Epithelial cell of alveolus of lung (primary cell): ENCODE measurements around a stretch of chr2.

DNA sequence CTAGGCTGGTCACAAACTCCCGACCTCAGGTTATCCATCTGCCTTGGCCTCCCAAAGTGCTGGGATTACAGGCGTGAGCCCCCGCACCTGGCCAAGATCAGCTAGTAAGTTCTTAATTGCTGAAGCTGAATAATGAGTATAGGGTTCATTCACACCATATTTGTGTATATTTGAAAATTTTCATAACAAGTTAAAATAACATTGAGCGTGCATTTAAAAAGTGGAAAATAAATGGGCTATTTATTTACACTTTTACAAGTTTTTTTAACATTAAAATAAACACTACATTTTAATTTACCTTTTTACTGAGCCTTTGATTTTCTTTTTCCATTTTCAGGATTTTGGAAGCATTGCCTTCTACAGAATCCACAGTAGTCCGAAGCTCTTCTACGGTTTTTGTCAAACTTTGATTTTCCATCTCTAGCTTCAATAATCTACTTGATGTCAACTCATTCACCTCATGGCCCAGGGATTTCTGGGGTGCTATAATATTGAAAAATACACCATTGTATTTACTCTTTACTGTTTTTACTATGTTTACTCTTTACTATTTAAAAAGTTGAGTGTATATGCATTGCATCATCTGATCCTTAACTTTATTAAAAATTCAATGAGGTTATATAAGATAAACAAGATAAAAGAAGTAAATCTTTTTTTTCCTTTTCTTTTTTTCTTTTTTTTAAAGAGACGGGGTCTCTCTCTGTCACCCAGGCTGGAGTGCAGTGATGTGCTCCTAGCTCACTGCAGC lies 70.3 kb upstream of the MTIF2 start:
- RAMPAGE, long total RNA: no peak
- RRBS: no CpG with 5 or more reads among the region's 7 CpGs

DNA sequence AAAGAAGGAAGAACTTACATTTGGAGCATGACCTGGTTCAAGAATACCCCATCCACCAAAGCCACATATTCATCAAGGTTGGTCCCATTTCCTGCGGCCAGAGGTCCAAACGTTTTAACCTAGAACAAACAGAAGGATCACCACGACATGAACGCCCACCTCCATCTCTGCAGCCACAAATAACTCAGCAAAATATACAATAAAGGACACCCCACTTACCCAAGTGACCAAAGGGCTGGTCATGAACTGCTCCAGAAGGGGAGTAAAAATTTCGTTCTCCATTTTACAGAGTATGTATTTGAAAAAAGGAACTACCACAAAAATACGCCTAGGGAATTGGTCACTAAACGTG lies 882 bp downstream of the CCDC88A start:
- RAMPAGE, long total RNA: no peak
- RRBS: no CpG with 5 or more reads among the region's 7 CpGs

DNA sequence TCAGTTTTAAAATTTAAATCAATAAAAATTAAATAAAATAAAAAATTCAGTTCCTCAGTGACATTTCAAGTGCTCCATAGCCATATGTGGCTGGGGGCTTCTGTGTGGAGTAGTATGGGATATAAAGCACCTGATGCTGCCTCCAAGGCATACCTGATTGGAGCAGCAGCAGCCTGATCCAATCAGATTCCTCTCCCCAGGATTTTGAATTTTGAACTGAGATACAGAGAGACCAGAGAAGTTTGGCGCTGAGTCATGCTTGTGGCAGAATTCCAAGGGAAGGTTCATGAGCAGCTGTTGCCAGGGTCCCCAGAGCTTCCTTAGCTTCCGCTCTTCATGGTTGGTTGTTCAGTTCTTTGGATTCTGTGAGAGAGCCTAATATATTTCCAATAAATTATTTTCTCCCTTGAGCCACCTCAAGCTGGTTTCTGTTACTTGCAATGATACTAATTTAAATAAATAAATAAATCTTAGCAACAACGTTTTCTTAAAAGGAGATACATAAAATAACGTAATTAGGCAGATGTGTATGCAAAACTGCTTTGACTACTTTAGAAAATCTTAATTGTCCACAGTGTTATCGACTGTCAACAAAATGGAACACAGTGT lies 28.9 kb upstream of the CFAP36 start:
- RAMPAGE, long total RNA: no peak
- RRBS: no CpG with 5 or more reads among the region's 5 CpGs

DNA sequence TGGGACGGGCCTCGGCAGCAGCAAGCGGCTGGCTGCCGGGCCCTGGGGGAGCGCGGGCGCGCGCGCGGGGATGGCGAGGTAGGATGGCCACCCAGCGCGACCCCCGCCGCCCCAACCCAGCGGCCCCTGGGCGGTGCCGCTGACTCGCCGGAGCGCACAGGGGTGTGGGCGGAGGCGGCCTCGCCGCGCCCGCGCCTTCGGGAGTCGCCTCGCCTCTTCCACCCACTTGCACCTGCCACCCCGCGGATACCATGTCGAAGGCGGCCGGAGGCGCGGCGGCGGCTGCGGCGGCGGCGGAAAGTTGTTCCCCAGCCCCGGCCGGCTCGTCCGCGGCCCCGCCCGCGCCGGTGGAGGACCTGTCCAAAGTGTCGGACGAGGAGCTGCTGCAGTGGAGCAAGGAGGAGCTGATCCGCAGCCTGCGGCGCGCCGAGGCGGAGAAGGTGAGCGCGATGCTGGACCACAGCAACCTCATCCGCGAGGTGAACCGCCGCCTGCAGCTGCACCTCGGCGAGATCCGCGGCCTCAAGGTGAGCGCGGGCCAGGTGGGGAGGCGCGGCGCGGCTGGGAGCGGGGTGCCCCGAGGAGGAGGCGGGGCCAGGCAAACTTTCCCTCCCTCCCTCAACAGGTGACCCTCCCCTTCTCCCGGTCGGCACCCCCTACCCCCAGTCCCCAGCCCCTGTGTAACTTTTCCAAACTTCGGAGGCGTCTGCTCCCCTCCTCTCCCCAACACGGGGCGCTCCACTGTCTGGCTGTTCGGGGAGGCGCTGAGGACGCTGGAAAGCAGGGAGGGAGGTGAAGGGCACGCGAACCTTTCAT lies 792 bp downstream of the CCDC85A start:
- RAMPAGE, long total RNA: no peak
- RRBS: 1% methylated on average over 14 of the region's 92 CpGs

DNA sequence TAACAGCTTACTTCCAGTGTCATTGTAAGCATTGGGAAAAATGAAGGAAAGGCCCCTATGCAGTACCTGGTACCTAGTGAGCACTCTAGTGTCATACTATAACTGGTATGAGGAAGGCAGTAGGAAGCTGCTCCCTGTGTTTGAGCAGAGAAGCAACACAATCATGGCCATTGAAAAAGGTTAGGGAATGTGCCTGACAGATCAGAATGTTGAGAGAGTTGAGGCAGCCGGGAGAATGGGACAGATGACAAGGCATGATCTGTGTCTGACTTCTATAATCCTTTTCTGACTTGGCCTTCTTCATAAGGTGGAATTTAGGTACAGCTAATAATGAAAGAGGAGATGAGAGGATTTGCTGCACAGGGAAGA lies 52.3 kb downstream of the CCDC85A start:
- RAMPAGE, long total RNA: no peak
- RRBS: no CpG with 5 or more reads among the region's 1 CpG

GRCh38 chr2:56448908-56449397 lies 265.2 kb downstream of the CCDC85A start:
- RAMPAGE, long total RNA: no peak
- RRBS: no CpG with 5 or more reads among the region's 8 CpGs

DNA sequence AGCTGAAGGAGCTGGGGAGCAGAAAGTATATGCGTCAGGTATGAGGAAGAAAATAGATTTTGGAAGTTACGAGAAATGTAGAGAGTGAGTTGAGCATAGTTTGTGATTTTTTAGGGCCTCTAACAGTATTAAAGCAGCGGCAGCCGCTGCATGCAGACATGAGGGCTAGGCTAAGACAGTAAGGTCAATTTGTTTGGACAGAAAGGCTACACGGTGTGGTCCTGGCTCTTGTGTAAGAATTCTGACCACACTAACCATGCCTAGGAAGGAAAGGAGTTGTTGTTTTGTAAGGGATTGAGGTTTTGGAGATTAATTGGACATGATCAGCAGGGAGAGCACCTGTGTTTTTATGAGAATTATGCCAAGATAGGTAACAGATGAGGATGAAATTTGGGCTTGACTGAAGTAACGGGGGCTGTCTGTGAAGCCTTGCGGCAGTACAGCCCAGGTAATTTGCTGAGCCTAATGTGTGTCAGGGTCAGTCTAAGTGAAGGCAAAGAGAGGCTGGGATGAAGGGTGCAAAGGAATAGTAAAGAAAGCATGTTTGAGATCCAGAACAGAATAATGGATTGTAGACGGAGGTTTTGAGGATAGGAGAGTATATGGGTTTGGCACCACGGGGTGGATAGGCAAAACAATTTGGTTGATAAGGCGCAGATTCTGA lies 68.9 kb downstream of the VRK2 start:
- RAMPAGE, long total RNA: no peak
- RRBS: no CpG with 5 or more reads among the region's 10 CpGs

DNA sequence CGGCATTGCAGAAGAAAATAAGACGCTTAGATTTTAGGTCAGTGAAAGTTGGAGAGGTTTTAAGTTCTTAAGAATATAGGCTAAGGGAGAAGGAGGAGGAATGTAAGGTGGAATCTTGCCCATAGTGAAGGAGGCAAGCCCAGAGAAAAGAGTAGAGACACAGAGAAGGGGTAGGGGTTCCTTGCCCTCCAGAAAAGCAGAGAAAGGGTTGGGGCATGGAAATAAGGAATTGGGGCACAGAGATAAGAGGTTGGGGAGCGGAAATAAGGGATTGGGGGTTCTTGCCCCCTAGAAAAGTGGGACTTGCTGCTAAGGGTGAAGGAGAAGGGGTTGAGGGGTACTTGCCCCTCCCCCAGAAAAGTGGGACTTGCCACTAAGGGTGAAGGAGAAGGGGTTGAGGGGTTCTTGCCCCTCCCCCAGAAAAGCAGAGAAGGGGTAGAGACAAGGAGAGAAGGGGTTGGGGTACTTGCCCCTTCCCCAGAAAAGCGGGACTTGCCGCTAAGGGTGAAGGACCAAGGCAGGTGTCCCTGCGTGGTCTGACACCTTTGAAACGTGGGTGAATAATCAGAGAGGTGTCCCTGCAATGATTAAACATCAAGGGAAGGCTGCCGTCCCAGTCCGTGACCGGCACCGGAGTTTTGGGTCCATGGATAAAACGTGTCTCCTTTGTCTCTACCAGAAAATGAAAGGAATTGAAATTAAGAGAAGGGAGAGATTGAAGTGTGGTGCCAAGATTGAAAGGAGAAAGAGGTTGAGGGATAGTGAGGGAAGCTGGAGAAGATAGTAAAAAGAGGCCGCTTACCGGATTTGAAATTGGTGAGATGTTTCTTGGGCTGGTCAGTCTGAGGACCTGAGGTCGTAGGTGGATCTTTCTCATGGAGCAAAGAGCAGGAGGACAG lies 71.4 kb downstream of the VRK2 start:
- RAMPAGE, long total RNA: no peak
- RRBS: no CpG with 5 or more reads among the region's 15 CpGs

- RAMPAGE, long total RNA: no peak
- RRBS: no CpG with 5 or more reads among the region's 2 CpGs
Observed at GRCh38 chr2:58365171-58365520, 124.0 kb upstream of the FANCL start.

DNA sequence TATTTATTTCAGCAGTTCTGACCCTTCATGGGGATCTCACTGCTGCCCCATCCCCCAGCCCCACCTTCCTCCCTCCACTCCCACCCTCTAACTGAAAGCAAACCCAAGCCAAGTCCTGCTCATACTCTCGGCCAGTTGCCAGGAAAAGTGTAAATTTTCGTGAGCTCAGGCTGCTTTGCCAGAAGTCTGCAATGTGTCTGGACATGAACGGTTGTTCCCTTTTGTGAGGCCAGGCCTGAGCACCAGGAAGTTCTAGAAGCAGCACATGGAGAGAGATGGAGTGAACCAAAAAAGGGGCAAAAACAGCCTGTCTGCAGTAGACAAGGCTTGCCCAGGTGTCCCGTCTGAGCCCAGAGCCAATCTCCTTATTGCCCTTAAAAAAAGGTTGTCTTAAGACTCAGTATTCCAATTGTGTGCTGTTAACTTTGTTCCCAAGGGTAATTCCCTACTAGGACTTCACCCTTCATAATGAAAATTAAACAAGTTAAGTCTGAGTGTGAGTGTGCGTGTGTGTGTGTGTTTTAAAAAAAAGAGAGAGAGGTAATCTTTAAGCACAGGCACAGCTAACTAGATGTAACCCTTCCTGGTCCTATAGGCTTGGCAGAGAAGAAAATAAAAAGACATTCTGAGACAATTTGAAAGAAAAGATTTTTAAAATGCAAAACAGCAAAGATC lies 247.1 kb downstream of the BCL11A start:
- RAMPAGE, long total RNA: no peak
- RRBS: no CpG with 5 or more reads among the region's 5 CpGs

DNA sequence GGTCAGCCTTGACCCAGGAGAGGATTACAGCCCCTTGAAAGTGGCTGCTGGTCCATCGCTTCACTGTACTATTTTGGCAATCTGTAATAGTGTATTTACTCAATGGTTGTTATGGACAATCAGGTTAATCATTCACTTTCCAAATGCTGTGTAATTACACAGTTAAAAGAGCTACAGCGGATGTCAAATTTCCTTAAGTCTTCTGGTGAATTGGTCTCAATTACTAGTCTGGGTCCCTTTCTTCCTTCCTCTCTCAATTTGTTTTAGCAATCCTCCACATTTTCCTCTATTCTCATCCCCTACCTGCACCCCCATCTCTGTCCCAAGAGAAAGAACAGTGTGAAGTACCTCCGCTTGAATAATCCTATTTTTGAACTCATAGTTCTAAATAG lies 72.9 kb downstream of the BCL11A start:
- RAMPAGE, long total RNA: no peak
- RRBS: no CpG with 5 or more reads among the region's 3 CpGs

DNA sequence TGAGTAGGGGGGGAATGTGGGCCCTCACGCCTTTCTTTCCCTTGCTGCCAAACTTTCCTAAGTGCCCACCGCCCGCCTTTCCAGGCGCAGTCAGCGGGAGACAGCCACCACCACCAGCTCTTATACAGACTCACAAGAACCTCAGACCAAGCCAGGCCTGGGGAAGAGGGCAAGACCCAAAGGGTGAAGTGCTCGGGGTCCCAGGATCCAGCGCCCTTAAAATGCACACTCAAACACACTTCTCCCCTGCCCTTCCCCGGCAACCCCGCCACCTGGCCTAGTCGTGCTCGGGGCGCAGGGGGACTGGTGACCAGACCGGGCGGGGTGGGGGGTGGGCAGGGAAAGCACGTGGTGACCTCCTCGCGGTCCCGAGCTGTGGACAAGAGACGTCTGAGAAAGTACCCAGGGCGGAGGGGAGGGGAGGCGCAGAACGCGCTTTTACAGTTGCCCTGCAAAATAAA lies 2.3 kb downstream of the BCL11A start:
- RAMPAGE, long total RNA: no peak
- RRBS: 4% methylated on average over 6 of the region's 23 CpGs

DNA sequence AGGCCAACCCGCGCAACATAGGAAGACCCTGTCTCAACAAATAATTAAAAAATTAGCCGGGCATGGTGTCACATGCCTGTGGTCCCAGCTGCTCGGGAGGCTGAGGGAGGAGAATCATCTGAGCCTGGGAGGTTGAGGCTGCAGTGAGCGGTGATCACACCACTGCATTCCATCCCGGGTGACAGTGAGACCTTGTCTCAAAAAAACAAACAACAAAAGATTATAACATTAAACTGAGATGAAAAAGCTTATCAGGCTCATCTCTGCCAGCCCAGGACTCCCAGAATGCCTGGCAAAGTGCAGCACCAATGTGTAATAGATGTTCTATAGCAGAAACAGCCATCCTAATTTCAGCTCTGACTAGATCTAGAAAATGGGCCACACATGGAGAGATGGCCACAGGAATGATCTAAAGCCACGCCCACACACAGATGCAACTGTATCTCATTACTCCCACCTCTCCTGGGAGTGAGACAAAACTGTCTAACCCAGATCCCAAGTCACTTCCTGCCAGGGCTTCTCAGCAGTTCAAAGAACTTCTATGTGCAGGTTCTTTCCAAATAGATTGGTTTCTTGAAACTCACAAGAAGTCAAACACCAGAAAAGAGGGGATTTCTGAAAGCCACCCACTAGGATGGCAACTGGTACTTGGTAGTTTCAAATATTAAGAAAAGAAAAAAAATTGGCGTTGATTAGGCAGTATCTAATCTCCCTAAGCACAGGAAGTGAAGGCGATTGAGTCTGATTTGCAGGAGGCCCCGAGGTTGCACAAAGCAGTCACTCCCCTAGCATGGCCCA lies 50.8 kb downstream of the PAPOLG start:
- RAMPAGE, long total RNA: no peak
- RRBS: no CpG with 5 or more reads among the region's 10 CpGs

GRCh38 chr2:60881886-60882332 lies 535 bp downstream of the REL start:
- RAMPAGE, long total RNA: no peak
- RRBS: no CpG with 5 or more reads among the region's 12 CpGs

DNA sequence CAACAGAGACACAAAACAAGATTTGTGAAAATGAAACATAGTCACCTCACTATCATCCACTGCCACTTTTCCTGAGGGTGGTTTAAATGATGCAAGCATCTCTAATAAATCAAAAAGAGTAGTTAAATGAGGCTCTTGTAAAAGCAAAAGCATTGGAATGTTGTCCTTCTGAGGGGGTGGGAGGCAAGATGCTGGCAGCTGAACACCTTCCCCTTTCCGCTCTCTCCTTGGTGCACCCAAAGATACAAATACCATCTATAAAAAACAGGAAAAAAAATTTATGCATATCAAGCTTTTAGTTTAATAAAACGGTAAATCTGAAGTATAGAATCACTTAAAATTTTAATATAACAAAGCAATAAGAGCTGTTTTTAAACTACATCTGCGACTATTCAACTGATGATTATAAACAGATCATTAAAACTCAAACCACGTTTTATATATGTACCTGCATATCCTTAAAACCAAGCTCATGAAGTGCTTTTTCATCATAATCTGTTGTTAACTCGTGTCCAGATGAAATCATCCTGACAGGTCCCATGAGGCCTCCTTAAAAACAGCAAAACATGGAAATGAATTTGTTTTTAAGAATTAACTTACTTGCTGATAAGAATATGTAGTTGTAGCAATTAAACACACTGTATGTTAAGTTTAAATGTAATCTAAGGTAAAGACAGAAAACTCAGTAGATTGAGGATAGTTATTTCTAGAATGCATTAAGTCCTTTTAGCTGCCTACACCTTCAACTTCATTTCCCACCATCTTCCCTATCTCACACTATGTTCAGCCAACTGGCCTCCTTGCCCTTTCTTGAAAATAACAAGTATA lies 139.1 kb downstream of the C2orf74 start:
- RAMPAGE, long total RNA: no peak
- RRBS: no CpG with 5 or more reads among the region's 5 CpGs

- RAMPAGE, long total RNA: no peak
- RRBS: no CpG with 5 or more reads among the region's 4 CpGs
Observed at GRCh38 chr2:61311469-61312062, 149.6 kb downstream of the C2orf74 start.

- RAMPAGE, long total RNA: no peak
- RRBS: no CpG with 5 or more reads among the region's 10 CpGs
Observed at GRCh38 chr2:61471884-61472340, 1.0 kb upstream of the USP34 start.

- RAMPAGE, long total RNA: no peak
- RRBS: 2% methylated on average over 20 of the region's 95 CpGs
Observed at GRCh38 chr2:61763553-61764816, 89.9 kb downstream of the FAM161A start.

GRCh38 chr2:61923934-61925170 lies 18.9 kb downstream of the COMMD1 start:
- RAMPAGE, long total RNA: no peak
- RRBS: no CpG with 5 or more reads among the region's 26 CpGs

- RAMPAGE, long total RNA: no peak
- RRBS: 17% methylated on average over 15 of the region's 33 CpGs
Observed at GRCh38 chr2:62195119-62195582, 764 bp upstream of the B3GNT2 start.